BE2C (cell line): ENCODE measurements around the genes NAPSA, SMIM47, KLK3, SIGLECL1 and IGLON5.

DNA sequence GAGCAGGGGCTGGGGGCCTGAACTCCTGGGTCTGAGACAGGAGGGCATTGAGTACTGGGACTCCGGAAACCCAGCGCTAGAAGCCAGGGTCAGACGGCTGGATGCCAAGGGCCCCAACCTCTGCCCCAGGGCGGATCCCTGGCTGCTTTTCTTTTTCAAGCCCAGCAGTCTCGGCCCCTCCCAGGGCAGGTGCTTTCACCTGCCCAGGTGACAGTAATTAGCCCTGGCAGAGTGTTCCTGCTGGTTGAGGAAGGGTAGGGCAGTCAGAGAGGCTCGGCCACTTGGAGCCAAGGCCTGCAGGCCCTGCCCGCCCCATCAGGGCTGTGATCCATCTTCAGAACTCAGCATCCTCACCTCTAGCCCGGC is 2.4 kb downstream of the MYH14 start:
- RRBS, result 91% methylated on average over 1 of the region's 8 CpGs

DNA sequence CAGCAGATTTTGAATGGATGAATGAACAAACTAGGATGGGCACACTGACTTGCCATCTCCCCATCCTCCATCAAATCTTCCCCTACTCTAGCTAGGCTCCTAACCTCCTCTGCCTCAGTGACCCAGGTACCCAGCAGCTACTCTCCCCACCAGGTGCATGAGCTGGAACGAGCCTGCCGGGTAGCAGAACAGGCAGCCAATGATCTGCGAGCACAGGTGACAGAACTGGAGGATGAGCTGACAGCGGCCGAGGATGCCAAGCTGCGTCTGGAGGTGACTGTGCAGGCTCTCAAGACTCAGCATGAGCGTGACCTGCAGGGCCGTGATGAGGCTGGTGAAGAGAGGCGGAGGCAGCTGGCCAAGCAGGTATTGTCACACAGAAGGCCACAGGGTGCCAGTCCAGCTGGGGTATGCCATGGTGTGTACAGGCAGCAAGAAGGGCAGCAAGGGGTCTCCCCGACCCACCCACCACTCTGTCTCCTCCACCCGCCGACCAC is 39.8 kb downstream of the KCNC3 start:
- RRBS, result no CpG with 5 or more reads among the region's 12 CpGs

GRCh38 chr19:50365312-50366324 is at the start of gene NAPSA:
Gene NAPSA (minus strand): TSS chr19:50365639.
- RRBS, result no CpG with 5 or more reads among the region's 11 CpGs

DNA sequence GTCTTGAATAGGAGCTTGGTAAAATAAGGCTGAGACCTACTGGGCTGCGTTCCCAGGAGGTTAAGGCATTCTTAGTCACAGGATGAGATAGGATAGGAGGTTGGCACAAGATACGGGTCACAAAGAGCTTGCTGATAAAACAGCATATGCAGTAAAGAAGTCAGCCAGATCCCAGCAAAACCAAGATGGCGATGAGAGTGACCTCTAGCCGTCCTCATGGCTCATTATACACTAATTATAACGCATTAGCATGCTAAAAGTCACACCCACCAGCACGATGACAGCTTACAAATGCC is 1.7 kb upstream of the NR1H2 start:
- RRBS, result no CpG with 5 or more reads among the region's 6 CpGs

DNA sequence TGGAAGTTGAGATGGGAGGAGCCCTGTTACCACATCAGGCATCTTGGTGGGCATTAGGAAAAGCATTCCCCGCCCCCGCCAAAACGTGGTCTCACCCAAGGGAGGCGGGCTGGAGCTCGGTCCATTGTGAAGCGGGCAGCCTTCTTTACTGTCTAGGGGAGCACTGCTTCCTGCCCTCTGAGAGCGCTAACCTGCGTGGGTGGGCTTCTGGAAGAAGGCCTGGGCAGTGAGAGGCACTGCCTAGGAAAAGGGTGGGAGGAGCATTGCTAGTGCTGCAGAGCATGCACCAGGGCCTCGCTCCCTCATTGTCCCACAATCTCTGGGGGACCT is 3.9 kb downstream of the NR1H2 start:
- RRBS, result no CpG with 5 or more reads among the region's 9 CpGs

GRCh38 chr19:50460153-50460524 is 16.2 kb upstream of the EMC10 start:
- RRBS, result no CpG with 5 or more reads among the region's 10 CpGs

DNA sequence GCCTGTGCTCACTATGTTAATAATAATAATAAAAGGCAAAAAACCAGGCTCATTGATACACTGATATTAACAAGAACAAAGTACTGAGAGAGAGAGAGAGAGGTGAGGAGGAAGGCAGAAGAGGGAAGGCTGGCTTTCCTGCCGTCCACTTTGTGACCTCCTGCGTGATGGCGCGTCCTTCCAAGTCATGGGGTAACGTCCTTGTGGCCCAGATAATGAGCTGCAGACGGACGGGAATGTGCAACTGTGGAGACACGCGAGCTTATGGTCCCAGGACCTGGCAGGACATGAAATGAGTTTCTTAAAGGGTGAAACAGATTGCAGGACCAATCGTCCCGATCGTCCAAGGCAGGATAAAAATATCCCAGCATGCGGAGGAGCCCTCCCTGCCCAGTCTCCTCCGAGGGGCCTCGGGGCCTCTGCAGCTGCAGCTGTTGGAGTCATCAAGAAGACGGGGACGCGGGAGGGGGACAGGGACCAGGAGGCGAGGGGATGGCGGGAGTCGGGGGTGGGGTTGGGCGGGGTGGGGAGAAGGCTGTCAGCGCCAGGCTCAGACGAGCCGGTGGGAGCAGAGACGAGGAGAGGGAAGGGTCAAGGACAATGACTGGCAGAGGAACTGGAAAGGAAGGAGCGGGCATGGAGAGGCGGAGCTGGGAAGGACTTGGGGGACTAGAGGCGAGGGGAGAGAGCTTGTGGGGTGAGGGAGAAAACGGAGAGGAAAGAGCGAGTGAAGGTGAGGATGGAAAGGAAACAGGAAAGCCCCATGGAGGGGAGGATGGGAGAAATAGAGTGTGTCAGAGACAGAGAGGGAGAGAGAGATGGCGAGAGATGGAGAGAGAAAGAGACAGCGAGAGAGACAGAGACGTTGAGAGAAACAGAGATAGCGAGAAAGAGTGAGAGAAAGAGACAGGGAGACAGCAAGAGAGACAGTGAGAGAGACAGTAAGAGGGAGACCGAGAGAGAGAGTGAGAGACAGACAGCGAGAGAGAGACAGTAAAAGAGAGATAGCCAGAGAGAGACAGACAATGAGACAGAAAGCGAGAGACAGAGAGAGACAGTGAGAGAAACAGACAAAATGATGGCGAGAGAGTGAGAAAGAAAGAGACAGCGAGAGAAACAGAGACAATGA is 14.5 kb upstream of the GARIN5A start:
- RRBS, result no CpG with 5 or more reads among the region's 40 CpGs

DNA sequence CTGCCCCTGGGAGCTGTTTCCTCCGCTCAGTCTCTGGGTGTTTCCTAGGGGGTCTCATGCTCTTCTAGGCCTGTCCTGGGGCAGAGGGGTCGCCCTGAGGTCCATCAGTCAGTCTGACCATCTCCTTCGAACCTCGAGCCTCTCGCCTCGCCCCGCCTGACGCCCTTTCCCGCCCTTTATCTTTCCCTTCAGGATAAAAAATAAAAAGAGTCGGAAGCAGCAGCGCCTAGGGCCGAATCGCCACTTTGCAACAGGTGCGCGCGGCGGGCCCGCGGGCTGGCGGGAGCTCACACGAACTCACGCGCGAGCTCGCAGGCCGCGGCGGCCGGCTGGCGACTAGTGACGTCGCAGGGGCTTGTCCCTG is 33.8 kb downstream of the SYT3 start:
- RRBS, result no CpG with 5 or more reads among the region's 32 CpGs

- RRBS, result no CpG with 5 or more reads among the region's 21 CpGs
Measured at GRCh38 chr19:50679249-50679958, 30.2 kb downstream of the C19orf81 start.

DNA sequence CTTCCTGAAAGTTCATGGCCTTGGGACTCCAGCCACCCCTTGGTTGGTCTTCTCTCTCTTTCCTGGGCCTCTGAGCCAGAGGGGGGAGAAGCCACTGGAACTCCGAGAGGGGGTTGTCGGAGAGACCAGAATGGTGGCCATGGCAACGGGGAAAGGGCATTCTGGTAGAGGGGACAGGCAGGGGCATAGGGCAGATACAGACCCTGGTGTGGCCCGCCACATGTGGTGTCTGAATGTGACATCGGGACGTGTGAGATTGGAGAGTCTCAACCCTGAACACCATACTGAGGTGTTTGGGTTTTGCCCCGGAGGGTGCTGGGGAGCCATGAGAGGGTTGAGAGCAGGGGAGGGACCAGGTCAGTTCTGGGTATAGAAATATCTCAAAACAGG is at the start of gene SMIM47:
TSS of gene SMIM47 (minus strand) at position 72 of the 390 bp plus-strand sequence.
- RRBS, result no CpG with 5 or more reads among the region's 7 CpGs

GRCh38 chr19:50854407-50855211 is at the start of gene KLK3:
Gene KLK3 (plus strand): TSS chr19:50854915.
- RRBS, result no CpG with 5 or more reads among the region's 10 CpGs

- RRBS, result no CpG with 5 or more reads among the region's 22 CpGs
Measured at GRCh38 chr19:50870373-50870962, 2.8 kb upstream of the KLK2 start.

DNA sequence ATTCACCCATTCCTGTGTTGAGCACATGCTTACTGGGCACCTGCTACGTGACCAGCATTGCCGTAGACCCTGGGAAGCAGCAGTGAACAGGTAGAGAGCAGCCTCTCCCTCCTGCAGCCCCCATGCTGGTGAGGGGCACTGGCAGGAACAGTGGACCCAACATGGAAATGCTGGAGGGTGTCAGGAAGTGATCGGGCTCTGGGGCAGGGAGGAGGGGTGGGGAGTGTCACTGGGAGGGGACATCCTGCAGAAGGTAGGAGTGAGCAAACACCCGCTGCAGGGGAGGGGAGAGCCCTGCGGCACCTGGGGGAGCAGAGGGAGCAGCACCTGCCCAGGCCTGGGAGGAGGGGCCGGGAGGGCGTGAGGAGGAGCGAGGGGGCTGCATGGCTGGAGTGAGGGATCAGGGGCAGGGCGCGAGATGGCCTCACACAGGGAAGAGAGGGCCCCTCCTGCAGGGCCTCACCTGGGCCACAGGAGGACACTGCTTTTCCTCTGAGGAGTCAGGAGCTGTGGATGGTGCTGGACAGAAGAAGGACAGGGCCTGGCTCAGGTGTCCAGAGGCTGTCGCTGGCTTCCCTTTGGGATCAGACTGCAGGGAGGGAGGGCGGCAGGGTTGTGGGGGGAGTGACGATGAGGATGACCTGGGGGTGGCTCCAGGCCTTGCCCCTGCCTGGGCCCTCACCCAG is 4.1 kb downstream of the KLK2 start:
- RRBS, result no CpG with 5 or more reads among the region's 13 CpGs

GRCh38 chr19:50911955-50912407 is 786 bp upstream of the KLK4 start:
- RRBS, result no CpG with 5 or more reads among the region's 16 CpGs

GRCh38 chr19:51027413-51028377 is 1.3 kb upstream of the KLK11 start:
- RRBS, result no CpG with 5 or more reads among the region's 15 CpGs

- RRBS, result no CpG with 5 or more reads among the region's 12 CpGs
Measured at GRCh38 chr19:51081503-51081702, 1.3 kb downstream of the KLK14 start.

DNA sequence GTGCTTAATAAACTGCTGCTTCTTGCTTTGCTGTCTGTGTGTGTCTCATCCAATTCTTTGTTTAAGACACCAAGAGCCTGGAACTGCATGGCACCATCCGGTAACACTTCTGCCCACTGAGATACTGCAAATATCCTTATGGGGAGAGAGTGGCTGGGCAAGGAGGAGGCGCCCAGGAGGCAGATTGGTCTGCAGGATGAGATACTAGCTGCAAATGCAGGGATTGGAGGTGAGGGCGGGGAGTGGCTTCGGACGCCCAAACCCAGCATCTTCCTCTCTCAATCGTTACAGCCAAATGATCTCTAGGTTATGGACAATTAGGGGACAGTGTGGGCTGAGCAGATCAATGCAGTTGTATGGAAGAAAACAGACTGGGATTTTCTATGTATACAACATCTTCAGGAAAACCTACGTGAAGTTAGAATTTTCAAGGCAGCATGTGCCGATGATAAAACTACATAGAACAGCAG is 1.6 kb upstream of the SIGLEC7 start:
- RRBS, result no CpG with 5 or more reads among the region's 8 CpGs

DNA sequence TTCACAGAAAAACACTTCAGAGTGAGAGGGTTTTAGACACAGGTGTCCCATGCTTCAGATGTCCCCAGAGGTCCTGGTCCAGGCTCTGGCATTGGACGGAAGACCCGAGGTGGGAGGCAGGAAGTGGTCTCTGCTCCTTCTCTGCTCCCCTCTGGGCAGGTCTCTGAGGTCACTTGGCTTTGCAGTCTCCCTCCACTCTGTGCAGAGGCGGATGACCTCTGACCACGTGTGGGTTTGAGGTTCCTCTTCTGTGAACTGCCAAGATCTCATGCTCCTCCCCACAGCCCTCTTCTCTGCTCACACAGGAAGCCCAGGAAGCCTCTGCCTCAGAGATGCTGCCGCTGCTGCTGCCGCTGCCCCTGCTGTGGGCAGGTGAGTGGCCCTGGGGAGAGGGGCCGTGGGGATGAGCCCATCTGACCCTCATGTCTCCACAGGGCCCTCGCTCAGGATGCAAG is 25.0 kb downstream of the SIGLEC7 start:
- RRBS, result no CpG with 5 or more reads among the region's 8 CpGs

GRCh38 chr19:51250942-51251501 is at the start of gene SIGLECL1:
Gene SIGLECL1 (plus strand): TSS chr19:51251080.
- RRBS, result no CpG with 5 or more reads among the region's 23 CpGs

DNA sequence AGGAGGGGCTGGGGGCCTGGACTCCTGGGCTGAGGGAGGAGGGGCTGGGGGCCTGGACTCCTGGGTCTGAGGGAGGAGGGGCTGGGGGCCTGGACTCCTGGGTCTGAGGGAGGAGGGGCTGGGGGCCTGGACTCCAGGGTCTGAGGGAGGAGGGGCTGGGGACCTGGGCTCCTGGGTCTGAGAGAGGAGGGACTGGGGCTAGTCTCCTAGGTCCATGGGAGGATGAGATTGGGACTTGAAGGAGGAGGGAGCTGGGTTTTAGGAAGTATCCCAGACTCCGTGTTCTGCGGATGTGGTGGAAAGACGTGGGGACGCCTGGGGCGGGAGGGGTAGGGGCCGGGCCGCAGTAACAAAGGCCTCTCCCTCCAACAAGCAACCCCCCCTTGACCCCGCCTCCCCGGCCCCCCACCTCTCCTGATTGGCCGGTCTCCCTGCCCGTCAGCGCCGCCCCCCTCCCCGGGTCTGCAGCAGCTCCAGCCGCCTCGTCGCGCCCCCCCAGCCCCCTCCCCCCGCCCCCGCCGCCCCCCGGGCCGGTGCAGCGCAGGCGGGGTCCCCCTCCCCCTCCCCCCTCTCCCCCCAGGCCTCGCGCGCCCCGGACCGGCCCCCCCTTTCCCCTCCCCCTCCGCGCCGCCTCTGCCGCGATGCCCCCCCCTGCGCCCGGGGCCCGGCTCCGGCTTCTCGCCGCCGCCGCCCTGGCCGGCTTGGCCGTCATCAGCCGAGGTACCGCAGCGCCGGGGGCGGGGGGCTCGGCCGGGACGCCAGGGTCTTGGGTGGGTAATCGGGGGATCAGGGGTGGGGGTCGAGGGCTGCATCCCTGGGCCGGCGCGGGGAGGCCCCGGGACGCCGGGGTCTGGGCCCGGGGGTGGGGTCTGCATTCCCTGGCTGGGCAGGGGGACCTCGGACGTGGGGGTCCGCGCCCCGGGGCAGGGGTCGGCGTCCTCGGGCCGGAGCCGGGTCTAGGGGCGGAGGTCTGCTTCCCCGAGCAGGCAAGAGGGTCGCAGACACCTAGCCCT is at the start of gene IGLON5:
TSS of gene IGLON5 (plus strand) at position 438 of the 1,013 bp plus-strand sequence.
- RRBS, result 13% methylated on average over 20 of the region's 75 CpGs